Thoracic aorta endothelial cell (primary cell): ENCODE measurements around a stretch of chr11.

- CAGE, long polyA plus RNA: no peak
Measured at GRCh38 chr11:67991683-67992080, 12.2 kb downstream of the UNC93B1 start.

DNA sequence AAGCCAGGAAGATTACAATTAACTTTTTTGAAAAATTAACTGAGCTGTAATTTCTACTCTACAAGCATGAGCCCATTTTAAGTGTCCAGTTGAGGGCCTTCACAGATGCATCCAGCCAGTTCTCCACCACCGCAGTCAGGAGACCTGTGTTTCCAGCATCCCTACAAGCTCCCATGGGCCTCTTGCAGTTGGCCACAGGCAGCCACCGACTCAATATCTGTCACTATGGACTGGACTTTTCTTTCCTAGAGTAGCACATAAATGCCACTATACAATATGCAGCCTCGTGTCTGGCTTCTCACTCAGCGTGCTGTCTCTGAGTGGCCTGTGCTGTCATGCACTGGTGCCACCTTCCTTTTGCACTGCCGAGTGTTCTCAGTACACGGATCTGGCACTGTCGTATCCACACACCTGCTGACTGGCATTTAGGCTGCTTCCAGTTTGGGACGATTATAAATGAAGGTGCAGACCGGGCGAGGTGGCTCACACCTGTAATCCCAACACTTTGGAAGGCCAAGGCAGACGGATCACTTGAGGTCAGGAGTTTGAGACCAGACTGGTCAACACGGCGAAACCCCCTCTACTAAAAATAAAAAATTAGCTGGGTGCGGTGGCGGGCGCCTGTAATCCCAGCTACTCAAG is 15.9 kb downstream of the TCIRG1 start:
- CAGE, long polyA plus RNA: no peak

GRCh38 chr11:68058180-68058882 is 19.5 kb downstream of the TCIRG1 start:
- CAGE, long polyA plus RNA: no peak

GRCh38 chr11:68065610-68066098 is 26.8 kb downstream of the TCIRG1 start:
- CAGE, long polyA plus RNA: no peak

DNA sequence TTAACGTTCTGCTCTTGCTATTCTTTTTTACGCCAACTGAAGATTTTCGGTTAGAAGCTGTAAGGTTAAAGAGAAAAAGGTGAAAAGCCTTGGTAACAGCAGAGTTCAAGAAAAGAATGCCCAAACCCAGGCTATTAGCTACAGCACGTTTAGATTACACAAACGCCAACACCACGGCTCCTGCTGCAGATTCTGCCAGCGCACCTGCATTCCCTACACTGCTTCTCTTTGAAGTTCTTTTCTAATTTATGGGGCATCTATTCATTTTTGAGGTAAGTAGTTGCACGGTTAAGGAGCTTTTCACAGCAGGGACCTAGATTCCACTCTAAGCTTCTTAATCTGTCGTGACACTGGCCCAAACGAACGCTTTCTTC is 37.9 kb upstream of the CHKA start:
- CAGE, long polyA plus RNA: no peak

DNA sequence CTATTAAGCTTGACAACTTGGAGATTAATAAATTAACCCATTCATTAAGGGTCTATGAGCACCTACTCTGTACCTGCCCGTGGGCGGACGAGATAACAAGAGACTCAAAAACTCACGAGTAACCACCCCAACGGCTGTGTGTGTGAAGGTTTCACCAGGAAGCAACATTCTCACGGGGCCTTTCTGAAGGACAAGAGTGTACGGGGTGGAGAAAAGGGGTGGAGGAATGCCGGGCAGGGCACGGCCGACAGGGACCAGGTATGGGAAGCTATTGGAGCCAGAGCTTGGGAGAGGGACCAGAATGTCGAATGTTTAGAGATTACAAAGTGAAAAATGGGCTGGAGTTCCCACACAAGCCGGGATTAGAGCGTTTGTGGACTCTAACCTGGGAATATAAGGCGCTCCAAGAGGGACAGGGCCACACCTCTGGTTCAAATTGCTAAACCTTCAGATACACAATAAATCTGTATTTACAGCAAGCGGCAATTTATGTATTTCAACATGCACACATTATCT is 1.5 kb downstream of the KMT5B start:
- CAGE, long polyA plus RNA: no peak

GRCh38 chr11:68269492-68270011 is 2.2 kb downstream of the C11orf24 start:
- CAGE, long polyA plus RNA: no peak

DNA sequence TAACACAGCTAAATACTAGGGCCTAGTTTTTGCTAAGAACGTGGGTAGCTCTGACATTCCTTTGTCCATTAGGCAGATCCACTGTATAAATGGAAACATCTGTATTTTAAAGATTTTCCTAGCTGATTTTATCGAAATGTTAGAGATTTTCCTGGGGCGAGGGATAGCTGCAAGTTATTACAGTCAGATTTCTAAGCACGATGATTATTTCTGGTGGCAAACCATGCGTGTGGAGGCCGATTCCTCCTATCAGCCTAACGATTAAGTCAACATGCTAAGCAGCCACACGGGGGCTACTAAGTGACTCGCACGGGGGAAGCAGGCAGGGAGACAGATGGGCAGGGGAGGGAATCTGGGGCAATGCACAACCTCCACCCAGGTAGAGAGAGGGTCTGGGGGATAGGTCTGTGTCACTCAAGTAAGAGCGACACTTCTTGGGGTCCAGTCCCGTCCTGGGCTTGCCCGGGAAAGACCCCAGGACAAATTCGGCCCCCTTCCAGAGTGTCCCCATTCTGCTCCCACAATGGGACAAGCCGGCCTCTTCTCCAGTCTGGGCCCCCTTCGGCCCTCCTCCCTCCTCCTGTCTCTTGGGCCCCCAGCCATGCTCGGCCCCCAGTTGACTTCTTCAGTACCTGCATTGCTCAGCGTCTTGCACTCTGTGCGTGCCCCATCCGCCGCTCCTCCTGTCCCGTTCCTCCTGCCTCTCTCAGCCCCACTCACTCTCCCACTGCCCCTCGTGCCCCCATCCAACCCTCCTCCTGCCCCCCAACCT is 573 bp downstream of the C11orf24 start:
- CAGE, long polyA plus RNA: no peak

- CAGE, long polyA plus RNA: no peak
Measured at GRCh38 chr11:68275655-68276140, 3.9 kb upstream of the C11orf24 start.

GRCh38 chr11:68296225-68296661 is 16.1 kb upstream of the LRP5 start:
- CAGE, long polyA plus RNA: no peak

GRCh38 chr11:68370462-68371283 is 58.3 kb downstream of the LRP5 start:
- CAGE, long polyA plus RNA: no peak

- CAGE, long polyA plus RNA: no peak
Measured at GRCh38 chr11:68386179-68386718, 73.9 kb downstream of the LRP5 start.

GRCh38 chr11:68388399-68389479 is 71.8 kb upstream of the PPP6R3 start:
- CAGE, long polyA plus RNA: no peak

DNA sequence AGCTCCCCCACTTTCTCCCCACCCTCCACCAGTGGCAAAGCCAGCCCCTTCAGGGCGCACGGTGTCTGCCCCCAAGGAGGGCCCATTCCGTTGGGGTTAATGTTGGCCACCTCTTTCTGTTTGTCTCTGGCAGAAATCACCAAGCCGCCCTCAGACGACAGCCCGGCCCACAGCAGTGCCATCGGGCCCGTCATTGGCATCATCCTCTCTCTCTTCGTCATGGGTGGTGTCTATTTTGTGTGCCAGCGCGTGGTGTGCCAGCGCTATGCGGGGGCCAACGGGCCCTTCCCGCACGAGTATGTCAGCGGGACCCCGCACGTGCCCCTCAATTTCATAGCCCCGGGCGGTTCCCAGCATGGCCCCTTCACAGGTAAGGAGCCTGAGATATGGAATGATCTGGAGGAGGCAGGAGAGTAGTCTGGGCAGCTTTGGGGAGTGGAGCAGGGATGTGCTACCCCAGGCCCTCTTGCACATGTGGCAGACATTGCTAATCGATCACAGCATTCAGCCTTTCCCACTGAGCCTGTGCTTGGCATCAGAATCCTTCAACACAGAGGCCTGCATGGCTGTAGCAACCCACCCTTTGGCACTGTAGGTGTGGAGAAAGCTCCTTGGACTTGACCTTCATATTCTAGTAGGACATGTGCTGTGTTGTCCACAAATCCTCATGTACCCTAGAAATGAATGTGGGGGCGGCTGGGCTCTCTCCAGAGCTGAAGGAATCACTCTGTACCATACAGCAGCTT is 22.1 kb upstream of the PPP6R3 start:
- CAGE, long polyA plus RNA: no peak

DNA sequence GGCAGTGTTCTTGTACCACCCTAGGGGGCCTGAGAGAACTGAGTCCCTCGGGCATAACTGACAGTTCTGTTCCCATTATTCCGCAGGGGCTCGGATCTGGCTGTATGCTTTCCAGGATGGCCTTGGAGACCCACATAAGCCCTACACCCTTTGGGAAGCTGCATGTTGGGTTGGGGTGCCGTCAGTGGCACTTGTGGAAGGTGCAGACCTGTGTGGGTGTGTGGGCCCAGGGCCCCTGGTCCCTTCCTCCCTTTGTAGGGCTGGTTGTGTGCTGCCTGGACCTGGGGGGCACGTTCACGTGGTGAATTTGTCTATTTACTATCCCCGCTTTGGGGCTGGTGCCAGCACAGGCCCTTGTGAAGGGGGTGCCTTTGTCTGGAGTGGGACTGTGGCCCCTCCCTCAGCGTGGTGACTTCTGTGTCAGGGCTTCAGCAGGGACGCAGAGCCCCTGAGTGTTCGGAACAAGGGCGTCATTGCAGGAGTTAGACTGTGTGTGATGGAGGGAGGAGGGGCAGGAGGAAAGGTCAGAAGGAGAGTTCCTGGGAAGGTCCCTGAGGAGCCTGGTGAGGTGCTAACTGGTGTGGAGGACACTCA is 15.0 kb upstream of the PPP6R3 start:
- CAGE, long polyA plus RNA: no peak

GRCh38 chr11:68448430-68449522 is 11.8 kb upstream of the PPP6R3 start:
- CAGE, long polyA plus RNA: no peak

- CAGE, long polyA plus RNA: no peak
Measured at GRCh38 chr11:68593762-68594461, 90.4 kb upstream of the GAL start.

GRCh38 chr11:68725916-68726309 is 25.4 kb downstream of the TESMIN start:
- CAGE, long polyA plus RNA: no peak

DNA sequence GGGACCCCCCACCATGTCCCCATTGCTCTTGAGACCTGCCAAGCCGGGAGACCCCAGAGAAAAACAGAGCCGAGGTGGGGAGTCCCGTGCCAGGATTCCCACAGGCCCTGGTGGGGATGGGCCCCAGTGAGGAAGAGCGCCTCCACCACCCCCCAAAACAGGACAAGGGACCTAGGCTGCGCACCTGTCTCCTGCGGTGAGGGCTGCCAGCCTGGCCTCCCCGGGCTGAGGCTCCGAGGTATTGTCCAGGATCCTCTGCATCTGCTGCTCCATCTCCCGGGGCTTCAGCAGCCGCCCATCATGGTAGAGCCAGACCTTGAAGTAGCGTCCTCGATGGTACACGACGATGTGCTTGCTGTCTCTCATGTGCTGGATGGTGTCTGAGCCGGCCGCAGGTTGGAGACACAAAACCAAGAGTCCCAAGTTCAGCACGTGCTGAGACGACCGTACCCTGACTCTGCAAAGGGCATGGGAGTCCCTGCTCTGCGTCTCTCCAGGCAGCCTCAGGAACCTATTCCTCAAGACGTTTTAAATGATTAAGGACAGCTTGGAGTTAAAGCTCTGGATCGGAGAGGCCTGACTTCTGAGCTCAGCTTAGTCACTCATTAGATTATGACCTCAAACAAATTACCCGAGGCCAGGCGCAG is 33.4 kb upstream of the TESMIN start:
- CAGE, long polyA plus RNA: no peak

DNA sequence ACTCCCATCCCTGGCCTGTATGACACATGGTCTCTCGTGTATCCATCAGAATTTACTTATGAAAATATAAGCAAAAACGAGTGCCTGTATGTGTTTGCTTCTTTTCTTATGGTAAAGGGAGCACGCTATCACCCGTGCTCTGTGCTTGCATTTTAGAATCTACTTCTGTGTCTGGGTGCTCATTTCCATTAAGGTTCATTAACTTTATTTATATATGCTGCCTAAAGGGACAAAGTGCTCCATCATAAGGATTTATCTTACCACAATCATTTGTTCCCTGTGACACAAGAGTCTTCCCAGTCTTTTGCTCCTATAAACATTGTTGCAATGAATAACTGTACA is 15.6 kb upstream of the CPT1A start:
- CAGE, long polyA plus RNA: no peak